GM12892 (cell line): ENCODE measurements around the genes ALKBH7, GTF2F1, C3 and ADGRE1.

- RRBS: no CpG with 5 or more reads among the region's 19 CpGs
Measured at GRCh38 chr19:6261998-6262611, 17.7 kb downstream of the MLLT1 start.

DNA sequence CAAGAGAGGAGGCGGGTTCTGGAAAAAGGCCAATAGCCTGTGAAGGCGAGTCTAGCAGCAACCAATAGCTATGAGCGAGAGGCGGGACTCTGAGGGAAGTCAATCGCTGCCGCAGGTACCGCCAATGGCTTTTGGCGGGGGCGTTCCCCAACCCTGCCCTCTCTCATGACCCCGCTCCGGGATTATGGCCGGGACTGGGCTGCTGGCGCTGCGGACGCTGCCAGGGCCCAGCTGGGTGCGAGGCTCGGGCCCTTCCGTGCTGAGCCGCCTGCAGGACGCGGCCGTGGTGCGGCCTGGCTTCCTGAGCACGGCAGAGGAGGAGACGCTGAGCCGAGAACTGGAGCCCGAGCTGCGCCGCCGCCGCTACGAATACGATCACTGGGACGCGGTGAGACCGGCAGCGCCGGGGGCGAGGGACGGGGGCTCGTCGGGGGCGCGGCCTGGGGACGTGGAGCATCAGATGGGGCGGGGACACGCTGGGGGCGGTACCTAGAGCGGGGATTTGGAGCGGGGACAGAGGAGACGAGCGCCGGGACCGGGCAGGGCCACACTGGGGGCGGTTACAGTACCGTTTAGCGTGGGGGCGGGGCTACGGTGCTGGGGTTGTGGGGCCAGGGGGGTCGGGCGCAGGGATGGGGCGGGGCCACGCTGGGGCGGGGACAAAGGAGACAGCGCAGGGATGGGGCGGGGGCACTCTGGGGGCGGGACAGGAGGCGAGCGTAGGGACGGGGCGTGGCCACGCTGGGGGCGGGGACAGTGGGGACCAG is at the start of gene ALKBH7:
Gene ALKBH7, plus strand, starts transcription at position 158 of the 767 bp plus-strand sequence.
- RRBS: no CpG with 5 or more reads among the region's 73 CpGs

DNA sequence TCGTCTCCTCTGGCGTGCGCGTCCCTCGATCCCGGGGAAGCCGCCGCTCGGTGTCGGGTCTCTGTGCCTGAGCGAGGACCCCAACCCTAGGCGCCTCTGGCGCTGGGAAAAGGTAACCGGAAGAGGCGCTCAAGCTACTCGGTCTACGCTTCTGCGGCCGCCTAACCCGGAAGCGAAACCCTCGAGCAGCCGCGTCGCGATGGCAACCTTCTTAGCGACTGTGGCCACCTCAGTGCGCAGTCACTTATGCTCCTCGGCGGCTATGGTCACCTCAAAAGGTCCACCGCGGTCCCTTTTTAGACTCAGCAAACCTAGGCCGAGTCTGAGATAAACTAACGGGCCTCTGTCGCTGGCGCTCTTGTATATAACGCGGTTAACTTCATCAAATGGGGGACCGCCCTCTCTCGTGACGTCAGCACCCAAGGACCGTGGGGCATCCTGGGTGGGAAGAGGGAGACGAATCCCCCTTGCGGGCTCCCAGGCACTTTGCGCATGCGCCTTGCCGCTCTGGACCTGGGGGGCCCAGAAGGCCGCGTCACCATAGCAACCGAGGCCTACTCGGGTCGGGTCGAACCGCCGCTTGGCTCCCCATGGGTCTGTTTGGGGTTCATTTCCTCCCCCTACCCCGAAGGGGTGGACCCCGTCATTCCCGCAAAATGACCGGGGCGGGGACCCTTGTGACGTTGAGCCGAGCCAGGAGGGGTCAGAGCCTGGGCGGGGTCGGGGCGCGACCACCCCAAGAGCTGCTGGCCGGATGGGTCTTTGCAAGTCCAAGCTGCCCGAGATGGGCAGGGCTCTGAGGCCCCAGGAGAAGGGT is at the start of gene GTF2F1:
Gene GTF2F1, minus strand, starts transcription at position 125 of the 817 bp plus-strand sequence.
- RRBS: under 1% methylated on average over 14 of the region's 68 CpGs

DNA sequence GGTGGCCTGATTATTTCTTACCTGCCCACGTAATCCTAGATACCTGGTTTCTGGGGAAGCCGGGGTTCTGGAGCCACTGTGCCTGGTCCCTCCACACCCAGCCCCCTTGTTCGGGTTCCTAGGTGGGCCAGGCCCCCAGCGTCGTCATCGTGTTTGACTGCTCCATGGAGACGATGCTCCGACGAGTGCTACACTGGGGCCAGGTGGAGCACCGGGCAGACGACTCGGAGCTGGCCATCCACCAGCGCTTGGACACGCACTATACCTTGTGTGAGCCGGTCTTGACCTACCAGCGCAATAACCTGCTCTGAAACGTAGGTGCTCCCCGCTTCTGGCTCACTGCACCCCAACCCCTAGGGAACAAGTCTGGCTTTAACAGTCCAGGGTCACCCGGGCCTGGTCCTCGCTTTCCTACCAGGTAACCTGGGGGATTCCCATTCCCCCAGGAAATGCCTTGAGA is 13.0 kb downstream of the KHSRP start:
- RRBS: 98% methylated on average over 6 of the region's 20 CpGs

DNA sequence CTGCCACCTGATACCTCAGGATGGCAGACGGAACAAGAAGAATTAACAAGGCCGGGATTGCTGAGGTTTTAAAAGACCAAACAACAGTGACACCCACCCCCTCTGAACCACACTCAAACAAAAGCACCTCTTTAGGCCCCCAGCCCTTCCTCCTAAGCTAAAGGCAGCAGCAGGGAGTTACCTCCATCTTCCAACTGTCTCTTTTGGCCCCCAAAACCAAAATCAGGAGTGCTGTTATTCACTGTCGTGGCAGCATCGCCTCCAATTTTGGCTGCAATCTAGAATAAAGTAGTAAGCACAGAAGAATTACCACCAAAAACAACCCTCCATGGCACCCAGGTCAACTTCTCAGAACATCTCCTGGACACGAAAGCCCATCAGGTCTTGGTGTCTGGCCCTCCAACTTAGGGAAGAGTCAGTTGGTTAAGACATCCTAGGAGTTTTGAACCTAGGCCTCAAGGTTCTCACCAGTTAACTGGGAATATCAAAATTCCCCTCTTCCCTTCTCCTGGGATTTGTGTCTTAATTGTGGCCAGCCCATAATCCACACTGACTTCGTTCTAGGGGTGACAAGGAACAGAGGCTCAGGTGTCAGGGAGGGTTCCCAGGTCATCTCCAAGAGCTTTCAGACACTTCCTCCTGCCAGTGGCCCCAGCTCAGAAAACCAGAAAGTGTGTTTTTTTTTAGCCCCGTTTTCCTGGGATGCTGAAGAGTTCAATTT is 2.3 kb downstream of the KHSRP start:
- RRBS: no CpG with 5 or more reads among the region's 7 CpGs

GRCh38 chr19:6489323-6489764 is 7.8 kb upstream of the DENND1C start:
- RRBS: no CpG with 5 or more reads among the region's 10 CpGs

- RRBS: no CpG with 5 or more reads among the region's 7 CpGs
Measured at GRCh38 chr19:6654817-6655218, 15.1 kb downstream of the TNFSF14 start.

DNA sequence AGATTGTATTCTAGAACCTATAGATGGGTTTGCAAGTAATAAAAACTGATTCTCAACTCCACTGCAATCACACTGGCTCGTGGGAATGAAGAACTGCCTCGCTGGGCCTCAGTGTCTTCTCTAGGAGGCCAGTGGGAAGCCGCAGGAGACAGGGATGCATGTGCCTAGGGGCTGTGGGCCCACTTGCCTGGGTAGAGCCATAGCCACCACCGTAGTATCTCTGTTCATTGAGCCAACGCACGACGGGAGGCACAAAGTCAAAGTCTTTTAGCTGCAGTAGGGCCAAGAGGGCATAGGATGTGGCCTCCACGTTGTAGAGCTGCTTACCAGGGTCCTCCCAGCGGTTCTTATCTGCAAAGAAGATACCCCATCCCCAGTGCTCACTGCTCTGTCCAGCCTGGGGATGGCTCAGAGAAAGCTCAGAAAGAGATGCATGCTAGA is 16.0 kb upstream of the TNFSF14 start:
- RRBS: no CpG with 5 or more reads among the region's 9 CpGs

DNA sequence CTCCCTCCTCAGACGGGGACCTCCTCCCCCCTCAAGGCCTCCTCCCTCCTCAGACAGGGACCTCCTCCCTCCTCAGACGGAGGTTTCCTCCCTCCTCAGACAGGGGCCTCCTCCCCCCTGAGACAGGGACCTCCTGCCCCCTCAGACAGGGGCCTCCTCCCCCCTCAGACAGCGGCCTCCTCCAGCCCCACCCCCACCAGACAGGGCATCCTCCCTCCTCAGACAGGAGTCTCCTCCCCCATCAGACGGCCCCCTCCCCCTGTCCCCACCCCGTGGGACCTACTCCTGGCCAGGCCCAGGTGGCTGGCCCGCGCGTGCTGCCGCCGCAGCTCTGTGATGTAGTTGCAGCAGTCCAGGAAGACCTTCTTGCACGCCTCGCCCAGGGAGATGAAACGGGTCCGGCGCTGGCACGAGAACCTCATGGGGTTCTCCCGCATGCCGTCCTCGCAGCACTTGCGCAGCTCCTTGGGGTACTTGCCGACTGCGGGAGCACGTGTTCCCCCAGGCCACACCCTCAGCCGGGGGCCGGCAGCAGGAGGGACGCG is 13.6 kb downstream of the C3 start:
- RRBS: no CpG with 5 or more reads among the region's 27 CpGs

DNA sequence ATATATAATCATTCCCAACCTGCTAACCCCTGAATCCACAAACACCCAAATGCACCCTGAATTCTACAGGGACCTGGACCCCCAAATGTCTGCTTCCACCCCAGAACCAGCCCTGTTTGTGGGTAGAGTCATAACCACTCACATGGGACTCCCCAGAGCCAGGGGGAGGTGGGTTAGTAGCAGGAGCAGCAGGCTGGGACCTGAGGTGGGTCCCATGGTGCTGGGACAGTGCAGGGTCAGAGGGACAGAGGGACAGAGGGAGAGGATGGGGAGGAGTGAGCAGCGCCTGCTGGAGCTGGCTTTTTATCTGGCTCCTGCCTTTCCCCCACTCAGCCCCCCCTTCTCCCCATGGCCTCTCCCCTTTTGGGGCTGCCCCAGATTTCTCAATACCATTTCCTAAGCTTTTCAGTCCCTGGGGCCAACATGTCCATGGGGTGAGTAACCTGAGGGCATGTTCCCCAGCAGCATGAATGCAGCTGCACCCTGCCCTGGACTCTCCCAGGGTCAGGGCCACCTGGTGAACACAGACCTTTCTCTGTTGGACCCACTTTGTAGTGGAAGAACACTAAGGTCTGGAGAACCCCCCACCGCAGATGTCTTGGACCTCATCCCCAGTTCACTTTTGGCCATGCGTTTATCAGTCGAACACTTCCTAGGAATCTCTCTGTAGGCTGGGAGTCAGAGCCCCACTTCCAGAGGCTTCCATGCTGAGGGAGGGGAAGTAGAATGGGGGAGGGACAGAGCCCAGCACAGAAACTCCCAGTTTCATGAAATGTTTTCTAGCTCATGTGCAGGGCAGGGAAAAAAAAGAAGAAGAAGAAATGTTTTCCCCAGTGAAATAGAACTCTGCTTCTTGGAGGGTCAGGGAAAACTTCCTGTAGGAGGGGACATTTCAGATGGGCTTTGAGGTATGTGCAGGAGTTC is at the start of gene C3:
Gene C3, minus strand, starts transcription at position 277 of the 924 bp plus-strand sequence.
- RRBS: no CpG with 5 or more reads among the region's 4 CpGs

DNA sequence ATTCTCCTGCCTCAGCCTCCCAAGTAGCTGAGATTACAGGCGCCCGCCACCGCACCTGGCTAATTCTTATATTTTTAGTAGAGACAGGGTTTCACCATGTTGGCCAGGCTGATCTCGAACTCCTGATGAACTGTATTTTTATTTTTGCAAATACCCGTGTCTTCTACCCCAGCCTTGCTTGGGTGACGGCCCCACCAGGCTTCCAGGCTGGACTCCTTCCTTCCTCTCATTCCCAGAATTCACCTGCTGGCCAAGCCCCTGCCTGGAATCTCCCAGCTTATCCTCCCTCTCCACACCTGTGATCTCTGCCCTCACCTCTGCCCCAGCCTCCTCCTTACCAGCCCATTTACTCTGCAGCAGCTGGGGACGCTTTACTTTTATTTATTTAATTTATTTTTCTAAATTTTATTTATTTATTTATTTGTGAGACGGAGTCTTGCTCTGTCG is 5.6 kb upstream of the C3 start:
- RRBS: no CpG with 5 or more reads among the region's 9 CpGs

DNA sequence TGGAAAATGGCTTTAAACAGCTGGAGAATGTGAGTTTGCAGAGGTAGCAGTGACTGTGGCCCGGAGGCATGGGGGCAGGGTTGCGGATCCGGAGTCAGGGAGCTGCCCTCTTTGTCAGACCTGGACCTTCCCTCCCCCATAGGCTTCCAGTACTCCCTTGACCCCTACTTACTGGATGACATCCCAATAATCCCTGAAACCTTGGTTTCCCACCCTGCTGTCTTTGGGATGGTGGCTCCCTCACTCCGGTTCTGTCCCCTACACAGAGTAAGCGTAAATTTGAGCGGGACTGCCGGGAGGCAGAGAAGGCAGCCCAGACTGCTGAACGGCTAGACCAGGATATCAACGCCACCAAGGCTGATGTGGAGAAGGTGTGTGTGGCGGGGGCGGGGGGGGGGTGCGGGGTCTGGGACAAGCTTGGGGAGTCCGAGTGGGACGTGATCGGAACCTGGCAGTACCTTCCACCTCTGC is 3.8 kb downstream of the TRIP10 start:
- RRBS: no CpG with 5 or more reads among the region's 15 CpGs

DNA sequence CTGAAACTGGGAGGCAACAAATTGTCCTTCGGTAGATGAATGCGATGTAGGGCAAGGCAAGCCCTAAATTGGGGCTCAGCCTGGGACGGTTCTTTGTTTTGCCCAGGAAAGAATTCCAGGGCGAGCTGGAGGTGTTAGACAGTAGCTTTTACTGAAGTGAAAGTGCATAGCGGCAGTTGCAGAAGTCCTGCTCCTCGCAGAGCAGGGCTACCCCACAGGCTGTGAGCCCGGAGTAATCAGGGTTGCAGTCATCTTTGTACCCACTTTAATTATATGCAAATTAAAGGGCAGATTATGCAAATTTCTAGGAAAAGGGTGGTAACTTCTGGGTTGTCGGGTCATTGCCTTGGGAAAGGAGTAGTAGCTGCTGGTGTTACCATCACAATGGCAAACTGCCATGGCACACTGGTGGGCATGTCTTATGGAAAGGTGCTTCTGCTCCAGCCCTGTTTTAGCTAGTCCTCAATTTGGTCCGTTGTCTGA is 30.5 kb downstream of the VAV1 start:
- RRBS: no CpG with 5 or more reads among the region's 9 CpGs

GRCh38 chr19:6863481-6864021 is 23.8 kb upstream of the ADGRE1 start:
- RRBS: no CpG with 5 or more reads among the region's 12 CpGs

DNA sequence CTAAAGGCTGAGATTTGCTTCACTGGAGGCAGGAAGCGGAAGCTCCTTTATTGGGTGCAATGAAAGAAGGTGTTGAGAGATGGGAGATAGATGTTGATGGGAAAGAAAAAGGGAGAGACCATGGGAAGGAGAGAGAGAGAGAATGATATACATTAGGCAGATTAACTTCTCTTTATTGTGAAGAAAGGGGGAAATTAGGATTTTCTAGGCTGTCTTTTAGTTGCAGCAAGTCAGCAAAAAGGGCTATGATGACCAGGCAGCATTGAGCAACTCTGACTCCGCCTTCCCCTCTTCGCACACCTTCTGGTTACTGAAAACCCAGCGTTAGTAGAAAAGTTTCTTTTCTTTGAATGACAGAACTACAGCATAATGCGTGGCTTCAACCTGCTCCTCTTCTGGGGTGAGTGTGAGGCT is at the start of gene ADGRE1:
Gene ADGRE1, plus strand, starts transcription at position 340 of the 414 bp plus-strand sequence.
- RRBS: no CpG with 5 or more reads among the region's 5 CpGs

DNA sequence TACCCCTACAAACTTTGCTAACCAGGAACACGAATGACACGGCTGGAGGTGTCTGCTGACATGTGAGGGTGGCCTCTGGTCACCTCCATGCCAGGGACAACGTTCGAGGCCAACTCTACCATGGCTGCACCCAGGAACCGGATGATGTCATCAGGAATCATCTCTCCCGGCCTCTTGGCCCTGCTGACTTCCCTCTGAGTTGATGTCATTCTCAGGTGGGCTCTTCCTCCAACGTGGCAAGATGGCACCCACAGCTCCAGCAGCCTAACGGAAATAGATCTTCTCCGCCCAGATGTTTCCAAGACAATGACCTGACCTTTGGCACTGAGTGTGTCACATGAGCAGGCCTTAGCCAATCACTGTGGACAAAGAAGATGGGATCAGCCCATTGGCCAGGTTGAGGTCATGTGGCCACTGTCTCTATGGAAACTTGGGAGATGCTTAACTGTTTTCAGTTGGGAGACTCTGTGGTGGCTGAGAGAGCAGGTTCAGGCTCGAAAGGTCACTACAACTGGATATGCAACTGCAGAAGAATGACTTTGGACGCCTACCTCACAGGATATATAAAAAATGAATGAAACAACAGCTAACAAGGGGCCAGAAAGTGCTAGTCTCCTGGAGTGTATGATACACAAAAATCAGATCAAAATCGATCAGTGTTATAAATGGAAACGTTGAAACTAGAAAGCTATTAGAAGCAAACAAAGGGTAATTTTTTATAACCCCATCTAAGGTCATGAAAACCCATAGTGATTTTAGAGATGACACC is 14.9 kb downstream of the MBD3L2B start:
- RRBS: no CpG with 5 or more reads among the region's 13 CpGs

- RRBS: no CpG with 5 or more reads among the region's 1 CpG
Measured at GRCh38 chr19:7138426-7138943, 69.0 kb downstream of the ZNF557 start.

DNA sequence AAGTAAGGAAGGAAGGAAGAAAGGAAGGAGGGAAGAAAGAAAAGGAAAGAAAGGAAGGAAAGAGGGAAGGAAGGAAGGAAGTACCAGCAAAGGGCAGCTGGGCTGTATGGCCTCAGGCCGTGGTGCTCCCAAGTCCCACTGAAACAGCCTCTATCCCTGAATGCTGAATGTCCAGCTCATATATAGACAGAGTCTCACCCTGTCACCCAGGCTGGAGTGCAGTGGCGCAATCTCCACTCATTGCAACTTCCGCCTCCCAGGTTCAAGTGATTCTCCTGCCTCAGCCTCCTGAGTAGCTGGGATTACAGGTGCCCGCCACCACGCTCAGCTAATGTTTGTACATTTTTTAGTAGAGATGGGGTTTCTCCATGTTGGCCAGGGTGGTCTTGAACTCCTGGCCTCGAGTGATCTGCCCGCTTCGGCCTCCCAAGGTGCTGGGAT is 36.5 kb downstream of the INSR start:
- RRBS: no CpG with 5 or more reads among the region's 8 CpGs

- RRBS: no CpG with 5 or more reads among the region's 28 CpGs
Measured at GRCh38 chr19:7428560-7429340, 60.1 kb downstream of the PEX11G start.

- RRBS: no CpG with 5 or more reads among the region's 23 CpGs
Measured at GRCh38 chr19:7489349-7490116, 698 bp upstream of the PEX11G start.